PC-3 (cell line): Measurements from ENCODE around the genes RECQL and LDHB.

DNA sequence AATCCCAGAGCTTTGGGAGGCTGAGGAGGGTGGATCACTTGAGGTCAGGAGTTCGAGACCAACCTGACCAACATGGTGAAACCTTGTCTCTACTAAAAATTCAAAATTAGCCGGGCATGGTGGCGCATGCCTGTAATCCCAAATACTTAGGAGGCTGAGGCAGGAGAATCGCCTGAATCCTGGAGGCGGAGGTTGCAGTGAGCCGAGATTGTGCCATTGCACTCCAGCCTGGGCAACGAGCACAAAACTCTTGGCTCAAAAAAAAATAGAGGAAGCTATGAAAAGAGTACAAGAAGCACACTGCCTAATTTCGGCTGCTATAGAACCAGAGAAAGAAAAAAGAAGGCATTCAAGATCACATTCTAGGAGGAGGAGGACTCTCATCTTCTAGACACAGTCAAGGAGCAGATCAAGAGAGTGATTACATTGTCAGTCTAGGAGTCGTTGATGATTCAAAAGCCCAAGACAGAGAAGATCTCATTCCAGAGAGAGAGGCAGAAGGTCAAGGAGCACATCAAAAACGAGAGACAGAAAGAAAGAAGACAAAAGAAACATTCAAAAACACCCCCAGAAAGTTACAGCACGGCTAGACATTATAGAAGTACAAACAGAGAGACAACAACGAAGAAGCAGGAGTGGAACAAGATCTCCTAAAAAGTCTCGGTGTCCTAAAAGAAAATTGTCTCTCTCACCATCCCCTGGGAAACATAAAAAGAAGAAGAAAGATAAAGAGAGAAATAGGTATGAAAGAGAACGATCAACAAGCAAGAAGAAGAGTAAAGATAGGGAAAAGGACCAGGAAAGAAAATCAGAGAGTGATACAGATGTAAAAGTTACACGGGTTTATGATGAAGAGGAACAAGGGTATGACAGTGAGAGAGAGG, 131.8 kb upstream of the AEBP2 start:
- RAMPAGE, long total RNA, result no peak

- RAMPAGE, long total RNA, result no peak
Measured at GRCh38 chr12:19440104-19441116, 1.1 kb downstream of the AEBP2 start.

DNA sequence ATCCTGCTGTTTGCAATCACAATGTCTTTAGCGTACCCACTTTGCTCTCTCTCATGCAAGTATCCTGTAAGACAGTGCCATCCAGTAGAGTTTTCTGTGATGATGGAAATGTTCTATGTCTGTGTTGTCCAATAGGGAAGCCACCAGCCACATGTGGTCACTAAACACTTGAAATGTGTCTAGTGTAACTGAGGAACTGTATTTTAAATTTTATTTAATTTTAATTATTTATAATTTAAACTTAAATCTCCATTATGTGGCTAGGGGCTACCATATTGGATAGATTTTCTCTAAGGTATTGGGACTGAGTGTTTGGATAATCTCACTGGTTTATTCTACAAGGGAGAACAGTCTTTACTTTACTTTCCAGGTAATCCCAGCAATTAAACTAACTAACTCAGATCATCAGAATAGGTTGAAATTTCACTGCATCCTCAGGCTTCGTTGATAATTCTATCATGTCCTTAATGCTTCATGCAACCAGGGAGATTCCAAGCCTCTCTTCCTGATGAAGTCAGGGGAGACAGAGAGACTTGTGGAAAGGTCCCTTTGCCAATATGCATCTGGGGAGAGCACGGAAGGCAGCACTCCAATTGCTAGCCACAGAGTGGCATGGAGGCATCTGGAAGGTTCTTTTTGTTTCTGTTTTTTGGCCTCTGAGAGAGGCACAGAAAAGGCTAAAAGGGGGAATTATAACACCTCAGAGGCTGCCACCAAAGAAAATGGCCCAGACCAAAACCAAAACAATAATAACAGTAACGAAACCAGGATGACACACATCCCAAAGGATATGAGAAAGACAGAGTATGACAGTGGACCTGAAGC, 152.3 kb downstream of the AEBP2 start:
- RAMPAGE, long total RNA, result no peak

GRCh38 chr12:19946309-19947093, 421.8 kb upstream of the PDE3A start:
- RAMPAGE, long total RNA, result no peak

DNA sequence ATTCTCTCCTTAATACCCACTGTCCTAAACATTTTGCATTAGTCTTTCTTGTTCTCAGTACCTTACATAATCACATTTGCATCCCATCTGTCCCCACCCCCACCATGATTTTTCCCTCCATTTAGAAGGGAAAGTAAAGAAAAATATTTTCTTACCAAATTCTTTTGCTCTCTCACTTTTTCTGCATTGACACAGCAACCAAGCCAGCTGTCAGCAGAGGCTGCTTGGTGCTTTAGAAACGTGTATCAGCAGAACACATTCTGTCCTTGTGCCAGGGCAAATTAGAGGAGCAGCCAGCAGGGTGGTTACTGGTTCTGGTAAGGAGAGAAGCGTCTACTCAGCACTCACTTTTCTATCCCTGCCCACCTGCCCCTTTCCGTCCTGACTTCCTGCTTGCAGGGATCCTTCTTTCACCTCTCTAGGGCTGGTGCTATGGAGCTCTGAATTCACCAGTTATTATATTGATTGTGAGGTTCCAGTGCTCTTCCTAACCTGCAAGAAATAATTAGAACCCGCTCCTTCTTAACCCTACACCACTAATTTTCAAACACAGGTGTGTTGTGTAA, 327.5 kb upstream of the PDE3A start:
- RAMPAGE, long total RNA, result no peak

DNA sequence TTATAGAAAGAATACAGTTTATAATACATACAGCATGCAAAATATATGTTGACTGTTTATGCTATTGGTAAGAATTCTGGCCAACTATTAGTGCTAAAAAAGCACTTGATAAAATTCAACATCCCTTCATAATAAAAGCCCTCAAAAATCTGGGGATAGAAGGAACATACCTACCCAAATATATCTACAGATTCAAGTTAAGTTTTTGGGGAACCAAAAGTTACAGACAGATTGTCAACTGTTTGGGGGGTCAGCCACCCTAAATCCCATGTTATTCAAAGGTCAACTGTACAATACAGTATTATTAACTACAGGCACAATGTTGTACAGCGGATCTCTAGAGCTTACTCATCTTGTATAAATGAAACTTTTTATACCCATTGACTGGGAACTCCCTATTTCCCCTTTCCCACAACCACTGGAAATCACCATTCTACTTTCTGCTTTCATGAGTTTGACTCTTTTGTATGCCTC, 57.6 kb downstream of the SLCO1B3 start:
- RAMPAGE, long total RNA, result no peak

GRCh38 chr12:21351254-21351522, 16.5 kb upstream of the SLCO1A2 start:
- RAMPAGE, long total RNA, result no peak

DNA sequence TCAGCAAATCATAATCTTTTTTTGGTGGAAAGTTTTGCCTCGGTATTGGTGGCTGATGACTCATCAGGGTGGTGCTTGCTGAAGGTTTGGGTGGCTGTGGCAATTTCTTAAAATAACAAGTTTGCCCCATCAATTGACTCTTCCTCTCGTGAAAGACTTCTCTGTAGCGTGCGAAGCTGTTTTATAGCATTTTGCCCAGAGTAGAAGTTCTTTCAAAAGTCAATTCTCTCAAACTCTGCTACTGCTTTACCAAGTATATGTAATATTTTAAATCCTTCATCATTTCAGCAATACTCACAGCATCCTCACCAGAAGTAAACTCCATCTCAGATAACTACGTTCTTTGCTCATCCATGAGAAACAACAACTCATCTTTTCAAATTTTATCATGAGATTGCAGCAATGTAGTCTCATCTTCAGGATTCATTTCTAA, 19.1 kb downstream of the PYROXD1 start:
- RAMPAGE, long total RNA, result no peak

DNA sequence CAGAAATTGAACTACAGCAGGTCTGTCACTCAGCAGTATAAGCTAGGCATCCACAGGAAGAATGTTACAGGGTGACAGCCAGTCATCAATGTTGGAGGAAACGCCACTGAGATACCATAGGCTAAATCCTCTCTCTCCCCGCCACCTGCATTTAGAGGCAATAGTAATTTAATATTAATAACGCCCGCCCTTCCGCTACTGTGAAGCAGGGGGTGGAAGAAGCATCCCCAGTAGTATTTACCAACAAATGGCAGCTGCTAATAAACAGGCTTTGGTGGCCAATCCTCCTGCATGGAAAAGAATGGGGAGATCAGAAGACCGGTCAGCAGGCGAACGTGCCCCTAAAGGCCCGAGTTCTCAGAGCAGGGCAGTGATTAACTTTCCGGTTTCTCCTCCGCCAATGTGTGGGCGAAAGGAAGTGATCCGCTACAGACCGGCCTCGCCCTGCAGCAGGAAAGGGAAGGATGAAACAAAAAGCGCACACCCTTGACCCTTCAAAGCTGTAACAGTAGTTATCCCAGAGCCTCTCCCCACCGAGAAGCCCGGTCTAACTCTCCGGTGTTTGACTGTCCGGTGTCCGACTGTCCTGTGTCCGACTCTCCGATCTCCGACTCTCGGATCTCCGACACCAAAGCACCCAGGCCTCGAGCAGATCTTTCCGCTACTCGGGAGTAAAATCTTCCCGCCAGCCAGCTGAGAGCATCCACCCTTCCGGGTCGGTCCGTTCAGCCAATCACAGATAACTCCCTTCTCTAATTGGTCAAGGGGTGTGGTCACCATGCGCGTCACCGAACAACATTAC, at the start of gene RECQL:
RECQL (minus strand) TSS at position 707 of the 802 bp plus-strand sequence.
- RAMPAGE, long total RNA, result start-site peak on the minus strand centred at position 680 of the sequence, 37 bp wide, 72 and 42 reads in 2 replicates

GRCh38 chr12:21657233-21658152, at the start of gene LDHB:
LDHB (minus strand) TSS chr12:21657842.
- RAMPAGE, long total RNA, result start-site peak on the minus strand at chr12:21657806-21657819, 308 and 26 reads in 2 replicates

DNA sequence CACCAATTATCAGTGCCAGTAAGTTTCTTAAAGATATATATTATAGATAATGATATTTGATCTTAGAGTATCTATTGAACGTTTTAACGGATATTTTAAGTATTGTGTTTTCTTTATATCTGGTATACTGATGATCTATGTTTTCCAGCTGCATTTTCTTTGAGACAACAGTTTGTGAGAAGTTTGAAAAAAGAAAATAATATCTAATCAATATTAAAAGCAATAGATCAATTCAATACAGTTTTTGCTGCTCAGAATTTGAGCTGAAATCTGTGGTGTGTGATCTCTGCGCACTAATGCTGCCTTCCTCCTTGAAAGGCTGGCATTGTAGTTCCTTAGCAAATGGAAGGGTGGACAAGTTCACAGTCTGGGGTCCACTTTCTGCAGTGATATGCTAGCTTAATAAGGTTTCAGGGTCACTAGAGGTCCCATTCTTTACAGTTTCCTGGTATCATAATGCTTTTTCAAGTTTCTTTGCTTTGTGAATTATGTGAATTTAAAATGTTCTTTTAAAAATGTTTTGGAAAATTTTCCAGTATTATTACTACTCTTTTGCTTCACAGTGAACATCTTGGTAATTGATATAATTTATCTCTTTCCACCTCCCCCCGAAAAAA, 2.6 kb downstream of the KCNJ8 start:
- RAMPAGE, long total RNA, result no peak

GRCh38 chr12:21814349-21814856, 39.9 kb upstream of the KCNJ8 start:
- RAMPAGE, long total RNA, result no peak

- RAMPAGE, long total RNA, result no peak
Measured at GRCh38 chr12:21859461-21859850, 81.8 kb downstream of the ABCC9 start.

DNA sequence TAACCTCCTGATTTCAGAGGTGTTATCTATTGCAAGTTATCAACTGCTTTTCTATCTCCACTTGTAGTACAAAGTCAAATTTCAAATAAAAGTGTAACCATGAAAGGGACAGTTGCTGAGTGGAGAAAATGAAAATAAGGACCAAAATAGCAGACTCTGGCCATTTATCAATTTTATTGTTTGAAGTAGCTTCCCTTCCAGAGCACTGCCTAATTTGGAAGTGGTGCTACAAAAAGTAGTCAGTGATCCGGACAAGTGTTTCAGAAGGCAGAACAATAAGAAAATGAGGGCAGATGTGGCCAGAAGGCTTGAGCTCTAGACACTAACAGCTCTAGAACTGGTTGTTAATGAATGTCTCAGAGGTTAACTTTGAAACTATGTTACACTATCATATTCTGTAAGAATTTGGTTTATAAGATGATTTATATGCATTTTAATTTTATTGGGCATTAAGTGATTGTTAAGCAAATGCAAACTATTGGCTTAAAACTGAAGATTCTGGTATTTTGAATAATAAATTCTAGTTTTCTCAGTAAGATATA, 48.9 kb downstream of the ABCC9 start:
- RAMPAGE, long total RNA, result no peak

DNA sequence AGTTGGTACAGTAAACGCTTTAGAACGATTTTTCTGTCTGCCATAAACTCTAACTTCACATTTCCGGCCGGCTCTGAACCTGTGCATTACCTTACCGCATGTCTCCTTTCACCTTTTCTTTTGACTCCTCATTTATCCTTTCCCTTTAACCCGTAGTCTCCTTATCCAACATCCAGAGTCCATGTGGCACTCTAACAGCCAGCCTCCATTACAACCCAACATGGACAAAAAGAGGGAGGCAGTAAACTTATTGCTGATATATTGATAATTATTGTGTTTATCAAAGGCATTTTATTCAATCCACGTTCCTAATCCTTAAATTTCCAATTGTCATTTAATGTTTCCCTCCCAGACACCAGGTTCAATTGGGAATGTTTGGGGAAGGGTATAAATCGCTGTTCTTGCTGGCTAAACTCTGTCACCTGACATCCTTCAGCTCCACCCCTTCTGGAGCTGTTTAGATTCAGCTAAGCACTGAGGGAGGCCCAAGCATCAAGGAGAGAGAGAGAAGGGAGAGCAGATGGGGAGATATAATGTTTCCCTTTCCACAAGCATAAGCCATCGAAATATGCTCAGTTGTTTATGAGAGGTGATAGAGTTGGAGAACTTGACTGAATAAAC, 2.0 kb downstream of the ABCC9 start:
- RAMPAGE, long total RNA, result no peak

DNA sequence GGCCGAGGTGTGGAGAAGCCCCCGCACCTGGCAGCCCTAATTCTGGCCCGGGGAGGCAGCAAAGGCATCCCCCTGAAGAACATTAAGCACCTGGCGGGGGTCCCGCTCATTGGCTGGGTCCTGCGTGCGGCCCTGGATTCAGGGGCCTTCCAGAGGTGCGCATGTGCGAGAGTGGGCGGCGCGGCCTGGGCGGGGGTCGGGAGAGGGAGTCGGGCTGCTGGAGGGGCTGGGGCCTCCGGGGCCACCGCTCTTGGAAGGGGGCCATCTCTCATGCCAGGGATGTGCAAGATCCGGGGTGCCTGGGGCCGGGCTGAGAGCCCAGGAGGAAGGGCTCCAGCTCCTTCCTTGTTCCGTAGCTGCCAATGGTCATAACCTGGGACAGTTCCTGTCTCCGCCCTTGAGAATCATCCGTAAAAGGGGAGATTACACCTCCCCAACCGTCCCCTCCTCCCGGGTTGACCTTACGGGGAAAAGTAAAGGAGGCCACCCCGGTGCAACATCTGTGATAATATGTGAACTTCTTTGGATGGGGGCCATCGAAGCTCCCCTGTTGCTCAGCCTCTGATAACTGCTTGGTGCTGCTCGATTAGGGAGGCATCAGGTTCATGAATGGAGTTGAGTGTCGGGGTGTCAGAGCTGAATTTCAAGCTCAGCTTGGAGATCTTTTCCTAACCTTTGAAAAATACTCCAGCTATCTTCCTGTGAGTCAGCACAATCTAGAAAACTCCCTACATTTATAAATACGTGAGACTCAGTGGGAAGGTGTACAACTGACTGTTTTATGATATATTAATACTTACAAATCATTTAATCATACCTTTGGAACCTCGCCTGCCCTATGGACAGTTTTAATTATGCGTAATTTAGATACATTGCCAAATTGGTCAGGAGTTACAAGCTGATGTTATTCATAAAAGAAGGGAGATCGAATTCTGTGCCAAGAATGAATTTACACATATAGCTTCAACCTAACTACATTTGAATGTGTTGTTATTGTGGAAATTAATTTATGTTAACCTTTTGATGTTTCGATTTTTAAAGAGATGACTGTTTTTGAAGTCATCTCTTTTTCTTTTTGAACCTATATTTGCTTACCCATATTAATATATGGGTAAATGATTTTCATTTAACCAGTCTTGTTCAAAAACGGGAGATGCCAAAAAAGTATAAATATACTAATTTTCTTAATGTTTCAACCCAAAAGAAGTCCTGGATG, 799 bp downstream of the CMAS start:
- RAMPAGE, long total RNA, result no peak

DNA sequence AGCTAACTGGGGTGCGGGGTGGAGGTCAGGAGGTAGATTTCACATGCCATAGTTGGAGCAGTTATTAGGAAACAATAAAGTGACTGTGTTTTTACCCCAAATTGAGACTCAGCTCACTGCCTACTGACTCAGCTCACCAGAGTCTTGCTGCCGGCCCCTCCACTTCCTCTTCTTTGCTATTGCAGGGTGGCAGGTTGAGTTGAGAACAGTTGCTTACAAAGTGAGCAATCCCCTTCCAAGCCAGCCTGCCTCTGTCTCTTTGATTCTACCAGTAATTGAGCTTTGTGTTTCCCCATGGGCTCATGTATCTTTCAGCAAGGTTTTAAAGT, 12.9 kb downstream of the ST8SIA1 start:
- RAMPAGE, long total RNA, result no peak

DNA sequence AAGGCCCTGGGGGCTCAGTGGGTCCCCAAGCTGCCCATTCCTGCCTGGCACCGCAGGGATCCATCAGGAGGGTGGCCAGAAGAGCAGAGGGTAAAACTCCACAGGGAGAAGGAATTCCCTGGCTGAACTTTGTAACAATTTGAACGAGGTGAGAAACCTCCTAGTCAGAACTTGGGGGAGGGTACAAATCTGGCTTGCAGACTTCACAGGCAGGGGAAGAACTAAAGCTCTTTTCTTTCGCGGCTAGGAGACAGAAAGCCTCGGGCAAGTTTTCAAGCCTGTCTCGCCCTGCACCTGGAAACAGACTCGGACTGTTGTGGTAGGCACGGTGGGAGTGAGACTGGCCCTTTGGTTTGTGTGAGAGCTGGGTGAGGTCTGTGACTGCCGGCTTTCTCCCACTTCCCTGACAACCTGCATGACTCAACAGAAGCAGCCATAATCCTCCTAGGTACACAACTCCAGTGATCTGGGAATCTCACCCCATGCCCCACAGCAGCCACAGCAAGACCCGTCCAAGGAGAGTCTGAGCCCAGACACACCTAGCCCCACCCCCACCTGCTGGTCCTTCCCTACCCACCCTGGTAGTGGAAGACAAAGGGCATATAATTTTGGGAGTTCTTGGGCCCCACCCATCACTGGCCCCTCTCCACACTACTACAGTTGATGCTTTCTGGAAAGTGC, 102.6 kb upstream of the ST8SIA1 start:
- RAMPAGE, long total RNA, result no peak

DNA sequence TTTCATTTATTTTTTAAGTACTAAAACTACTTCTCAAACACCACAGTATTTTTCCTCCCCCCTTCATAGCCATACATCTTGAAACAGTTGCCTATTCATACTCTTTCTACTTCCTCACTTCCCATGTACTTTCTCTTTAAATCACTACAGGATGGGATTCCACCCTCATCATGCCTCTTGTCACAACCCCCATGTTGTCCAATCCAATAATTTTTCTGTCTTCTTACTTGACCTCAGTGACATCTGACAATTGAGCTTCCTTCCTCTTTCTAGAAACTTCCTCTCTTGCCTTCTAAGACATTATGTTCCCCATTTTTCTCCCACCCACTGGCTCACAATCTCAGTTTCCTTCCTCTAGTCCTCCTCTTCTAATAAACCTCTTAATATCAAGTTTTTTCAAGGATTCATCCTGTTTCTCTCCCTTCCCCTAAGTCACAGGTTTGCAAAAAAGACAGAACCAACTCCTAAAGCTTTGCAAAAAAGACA, 5.3 kb downstream of the C2CD5 start:
- RAMPAGE, long total RNA, result no peak

DNA sequence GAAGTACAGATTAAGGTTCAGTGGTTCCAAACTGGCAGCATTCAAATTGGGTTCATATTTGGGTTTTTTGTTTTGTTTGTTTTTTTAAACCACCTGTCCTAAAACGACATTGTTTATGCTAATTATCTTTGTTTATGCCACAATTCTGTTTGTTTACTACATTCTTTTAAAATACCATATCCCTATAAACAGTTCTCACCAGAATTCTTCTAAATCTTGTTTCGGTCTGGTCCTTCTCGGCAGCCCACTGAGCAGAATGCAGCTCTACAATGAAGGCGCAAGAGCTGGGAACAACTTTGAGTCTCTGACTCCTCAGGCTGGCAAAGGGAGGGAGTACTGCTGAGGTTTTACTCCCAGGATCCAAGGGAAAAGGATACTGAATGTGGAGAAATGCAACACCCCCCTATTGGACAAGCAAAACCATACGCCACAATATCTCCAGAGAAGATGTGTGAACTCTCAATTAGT, 5.5 kb downstream of the SOX5 start:
- RAMPAGE, long total RNA, result no peak